Mononuclear cell (primary cell): ENCODE measurements around a stretch of chr15.

DNA sequence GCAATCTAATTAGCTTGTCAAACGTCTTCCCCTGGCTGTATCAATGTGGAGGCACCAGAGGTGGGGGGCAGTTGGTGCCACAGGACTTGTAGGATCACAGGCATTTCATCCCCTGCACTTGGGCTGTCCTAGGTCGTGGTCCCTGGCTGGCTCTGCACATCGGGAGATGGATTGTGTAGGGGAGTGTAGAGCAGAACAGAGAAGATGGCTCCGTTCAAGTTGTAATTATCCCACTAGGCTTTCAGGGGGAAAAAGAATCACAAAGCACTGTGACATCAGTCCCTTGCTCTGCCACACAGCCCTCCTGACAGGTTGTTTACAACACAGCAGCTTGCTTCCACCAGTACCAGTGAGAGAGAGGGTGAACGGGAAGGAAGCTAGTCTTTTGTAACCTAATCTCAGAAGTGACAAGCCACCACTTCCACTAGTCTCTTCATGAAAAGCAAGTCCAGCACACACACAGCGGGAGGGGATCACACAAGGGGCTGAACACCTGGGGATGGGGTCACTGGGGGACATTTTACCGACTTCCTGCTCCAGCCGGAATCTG is 86.2 kb downstream of the FAM81A start:
- RRBS, result no CpG with 5 or more reads among the region's 8 CpGs

- RRBS, result no CpG with 5 or more reads among the region's 4 CpGs
These were observed 41.2 kb upstream of the GCNT3 start for GRCh38 chr15:59570209-59570877.

DNA sequence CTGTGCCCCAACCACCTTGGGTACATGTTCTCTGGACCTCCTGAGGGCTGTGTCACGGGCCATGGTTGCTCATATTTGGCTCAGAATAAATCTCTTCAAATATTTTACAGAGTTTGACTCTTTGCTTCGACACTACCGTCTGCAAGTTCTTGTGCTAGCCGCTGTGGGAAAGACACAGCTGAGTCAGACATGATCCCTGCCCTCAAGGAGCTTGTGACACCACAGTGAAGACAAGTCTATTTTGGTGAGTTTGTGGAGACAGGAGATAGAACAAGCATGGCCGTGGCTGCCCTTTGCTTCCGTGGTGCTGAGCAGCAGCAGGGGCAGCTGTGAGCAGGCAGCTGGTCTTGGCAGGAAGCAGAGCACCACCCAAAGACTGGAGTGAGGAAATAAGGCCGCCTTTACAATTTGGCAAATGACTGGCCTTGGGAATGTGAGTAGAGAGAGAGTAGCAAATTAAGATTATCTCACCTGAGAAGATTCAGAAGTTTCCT is 1.9 kb upstream of the GCNT3 start:
- RRBS, result no CpG with 5 or more reads among the region's 7 CpGs

- RRBS, result no CpG with 5 or more reads among the region's 7 CpGs
These were observed 4.8 kb downstream of the GCNT3 start for GRCh38 chr15:59616191-59616984.

GRCh38 chr15:59689713-59690465 is 769 bp upstream of the BNIP2 start:
- RRBS, result no CpG with 5 or more reads among the region's 27 CpGs

- RRBS, result no CpG with 5 or more reads among the region's 5 CpGs
These were observed 154.4 kb upstream of the BNIP2 start for GRCh38 chr15:59843401-59843944.

GRCh38 chr15:59994186-59994556 is 9.9 kb upstream of the FOXB1 start:
- RRBS, result 11% methylated on average over 5 of the region's 16 CpGs

DNA sequence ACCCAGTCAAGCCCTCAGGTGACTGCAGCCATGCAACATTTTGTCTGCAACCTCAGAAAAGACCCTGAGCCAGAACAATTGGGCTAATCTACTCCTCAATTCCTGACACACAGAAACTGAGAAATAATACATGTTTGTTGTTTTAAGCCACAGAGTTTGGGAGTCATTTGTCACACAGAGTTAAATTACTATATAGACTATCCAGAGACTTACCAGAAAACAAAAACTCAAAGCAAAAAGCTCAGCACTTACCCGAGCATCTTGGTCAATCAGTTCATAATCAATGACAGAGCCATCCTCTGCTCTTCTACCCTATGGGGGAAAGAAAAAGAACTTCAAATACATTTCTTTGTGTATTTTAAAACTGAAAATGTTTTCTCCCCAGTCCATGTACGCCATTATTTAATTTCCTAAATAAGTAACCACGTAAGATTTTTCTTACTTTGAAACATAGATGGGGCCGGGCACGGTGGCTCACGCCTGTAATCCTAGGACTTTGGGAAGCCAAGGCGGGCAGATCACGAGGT is 43.8 kb downstream of the ANXA2 start:
- RRBS, result no CpG with 5 or more reads among the region's 8 CpGs

DNA sequence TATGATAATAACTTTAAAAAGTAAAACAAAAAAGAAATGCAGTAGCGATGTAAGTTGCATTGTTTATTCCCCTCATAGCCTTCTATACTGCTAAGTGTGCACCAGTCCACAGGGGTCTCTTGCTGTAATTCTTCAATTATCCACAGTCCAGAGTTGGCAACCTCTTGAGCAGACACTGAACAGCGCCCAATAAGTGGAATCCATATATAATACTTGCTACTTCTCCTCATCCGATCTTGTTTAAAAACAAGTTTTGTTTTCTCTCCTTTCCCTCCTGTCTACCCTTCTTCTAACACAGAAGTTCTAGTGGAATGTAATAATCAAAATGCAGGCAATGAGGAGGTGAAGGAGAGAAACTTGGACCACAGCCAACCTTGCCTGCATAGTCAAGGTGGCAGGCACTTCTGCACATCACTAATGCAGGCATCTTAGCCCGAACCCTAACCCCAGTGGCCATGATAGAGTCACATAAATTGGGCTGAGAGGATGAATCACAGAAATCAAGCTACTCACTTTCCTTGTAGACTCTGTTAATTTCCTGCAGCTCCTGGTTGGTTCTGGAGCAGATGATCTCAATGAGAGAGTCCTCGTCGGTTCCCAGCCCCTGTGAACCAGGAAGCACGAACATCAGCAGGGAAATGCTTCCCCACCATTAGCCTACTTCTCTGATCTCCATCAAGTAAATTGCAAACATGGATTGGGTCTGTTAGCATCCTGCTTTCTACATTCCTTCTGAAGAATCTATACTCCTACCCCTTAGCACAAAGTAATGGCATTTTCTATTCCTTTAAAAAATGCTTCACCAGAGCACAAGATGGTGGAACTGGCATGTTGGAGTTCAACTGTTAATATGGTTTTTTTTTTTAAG is 40.9 kb downstream of the ANXA2 start:
- RRBS, result no CpG with 5 or more reads among the region's 7 CpGs

- RRBS, result no CpG with 5 or more reads among the region's 5 CpGs
These were observed 16.5 kb upstream of the ICE2 start for GRCh38 chr15:60495453-60495775.

DNA sequence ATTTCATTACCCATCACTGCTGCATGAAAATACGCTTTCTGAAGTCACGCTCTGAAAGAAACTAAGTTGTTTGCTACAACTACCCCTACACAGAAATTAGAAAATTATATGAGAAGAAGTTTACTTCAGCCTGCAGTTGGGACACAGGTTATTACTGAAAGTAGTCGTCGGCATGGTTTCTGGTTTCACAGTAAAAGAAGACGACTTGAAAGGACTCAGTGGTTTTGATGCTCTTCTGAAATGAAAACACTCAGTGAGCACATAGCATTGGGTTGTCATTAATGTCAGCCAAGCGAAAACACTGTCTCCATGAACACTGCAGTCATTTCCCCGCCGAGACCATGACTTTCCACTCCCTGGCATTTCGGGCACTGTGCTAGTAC is 69.1 kb upstream of the ICE2 start:
- RRBS, result no CpG with 5 or more reads among the region's 9 CpGs

DNA sequence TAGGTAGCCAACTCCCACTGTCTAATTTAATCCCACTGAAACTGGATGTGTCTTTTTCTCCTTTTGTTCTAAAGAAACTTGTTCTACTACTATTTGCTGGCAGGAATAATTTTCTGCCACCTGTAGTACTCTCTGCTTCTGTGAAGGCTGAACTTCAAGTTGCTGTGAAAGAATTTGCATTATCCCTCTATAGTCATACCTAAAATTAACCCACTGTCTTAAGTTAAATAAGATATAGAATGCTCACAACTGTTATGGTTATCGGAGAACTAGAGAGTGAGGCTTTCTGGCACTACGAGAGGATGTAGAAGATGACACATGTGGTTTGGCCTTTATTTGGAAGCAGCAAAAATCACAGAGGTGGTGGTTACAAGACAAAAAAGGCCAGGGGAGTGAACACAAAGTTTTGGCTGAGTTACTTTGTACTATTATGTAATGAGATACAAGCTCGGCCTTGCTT is 78.1 kb upstream of the ICE2 start:
- RRBS, result no CpG with 5 or more reads among the region's 3 CpGs

DNA sequence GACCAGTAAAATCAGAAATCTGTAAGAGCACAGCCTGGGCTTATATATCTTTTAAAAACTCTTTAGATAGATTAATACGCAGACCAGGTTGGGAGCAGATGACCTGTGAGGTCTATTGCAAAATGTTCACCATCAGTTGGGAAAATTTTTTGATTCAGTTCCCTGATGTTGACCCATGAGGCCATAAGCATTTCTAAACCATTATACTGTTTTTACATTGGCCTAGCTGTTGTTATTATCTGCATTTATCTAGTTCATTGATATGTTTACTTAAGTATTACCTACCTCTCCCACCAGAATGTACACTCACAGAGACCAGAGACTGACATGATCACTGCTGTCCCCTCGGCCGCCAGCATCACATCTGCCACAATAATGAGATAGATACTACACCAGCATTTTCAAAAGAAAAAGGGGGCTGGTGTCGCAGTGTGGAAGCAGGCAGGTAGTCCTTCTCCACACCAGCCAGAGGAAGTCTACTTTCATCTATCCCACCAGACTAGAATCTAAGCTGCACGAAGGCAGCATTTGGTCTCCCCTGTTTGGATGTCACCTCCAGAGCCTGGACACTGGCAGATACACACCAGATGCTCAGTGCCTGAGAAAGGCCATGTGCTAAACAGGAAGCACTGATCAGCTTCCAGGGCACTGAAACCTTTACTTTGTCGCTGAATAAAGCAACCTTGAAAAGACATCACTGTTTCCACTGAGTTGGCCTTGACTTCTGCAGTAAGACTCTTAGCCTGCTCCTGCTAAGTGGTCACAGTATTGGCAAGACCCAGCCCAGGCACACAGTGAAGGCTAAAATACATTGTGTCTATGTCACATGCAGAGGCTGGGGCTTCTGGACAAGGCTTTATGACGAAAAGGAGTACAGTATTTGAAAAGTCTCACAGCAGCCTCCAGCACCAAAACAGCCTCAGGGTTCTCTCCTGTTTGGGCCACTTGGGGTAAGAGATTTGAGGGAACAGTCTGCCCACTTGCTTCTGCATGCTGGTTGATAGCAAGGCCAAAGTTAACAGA is 104.1 kb upstream of the ICE2 start:
- RRBS, result no CpG with 5 or more reads among the region's 7 CpGs

DNA sequence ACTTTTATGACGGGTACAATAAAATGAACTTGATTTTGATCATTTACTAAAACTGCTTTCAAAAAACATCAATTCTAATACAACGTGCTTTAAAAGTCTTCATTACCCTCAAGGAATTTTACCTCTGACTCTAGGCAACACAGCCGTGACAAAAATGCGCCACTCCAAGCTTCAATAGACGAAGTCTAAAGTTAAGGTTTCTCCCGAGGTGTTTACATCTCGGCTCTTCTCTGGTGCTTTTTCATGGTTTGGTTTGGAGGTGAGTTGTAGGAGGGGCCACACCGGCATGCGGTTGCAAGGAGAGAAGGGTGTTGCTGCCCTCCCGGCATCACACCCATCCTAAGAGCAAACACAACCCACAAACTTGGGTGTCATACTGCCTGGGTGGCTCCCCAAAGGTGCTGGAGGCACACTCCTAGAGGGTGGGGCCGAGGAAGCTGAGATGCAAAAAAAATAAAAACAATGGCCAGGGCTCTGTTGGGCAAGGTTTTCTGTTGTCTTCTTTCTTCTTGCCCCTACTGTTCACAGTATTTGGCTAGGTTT is 225.1 kb upstream of the ICE2 start:
- RRBS, result no CpG with 5 or more reads among the region's 11 CpGs

DNA sequence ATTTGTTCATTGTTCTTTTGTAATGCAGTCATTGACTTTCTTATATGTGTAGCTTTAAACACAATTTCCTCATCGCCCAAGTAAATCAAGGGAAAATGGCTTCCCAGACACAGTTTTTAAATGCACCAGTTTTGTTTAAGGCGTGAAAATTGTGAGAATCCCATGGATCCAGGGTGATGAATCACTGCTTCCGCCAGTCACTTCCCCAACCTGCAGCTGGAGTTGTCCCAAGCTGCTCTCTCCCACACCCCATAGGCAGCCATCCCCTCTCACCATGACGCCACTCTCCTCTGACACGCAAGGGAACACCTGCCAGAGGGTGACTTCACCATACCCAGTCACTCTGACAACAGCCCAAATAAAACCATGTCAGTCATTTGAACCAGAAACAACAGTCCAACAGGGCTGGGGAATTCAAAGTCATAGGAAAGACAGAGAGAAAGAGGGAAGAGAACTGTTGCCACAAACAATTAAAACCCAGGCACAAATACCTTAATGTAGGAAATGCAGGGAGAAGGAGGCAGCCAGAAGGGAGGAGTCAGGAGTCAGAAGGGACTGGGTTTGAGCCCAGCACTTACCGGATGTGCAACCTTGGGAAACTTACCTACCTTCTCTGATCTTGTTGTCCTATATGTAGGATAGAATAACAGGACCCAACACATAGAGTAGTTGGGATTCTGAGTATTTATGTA is 326.1 kb upstream of the ICE2 start:
- RRBS, result no CpG with 5 or more reads among the region's 6 CpGs

GRCh38 chr15:60872720-60873661 is 356.1 kb downstream of the RORA start:
- RRBS, result no CpG with 5 or more reads among the region's 5 CpGs

GRCh38 chr15:61102500-61102927 is 126.6 kb downstream of the RORA start:
- RRBS, result no CpG with 5 or more reads among the region's 3 CpGs

GRCh38 chr15:61171265-61171757 is 57.8 kb downstream of the RORA start:
- RRBS, result no CpG with 5 or more reads among the region's 2 CpGs

DNA sequence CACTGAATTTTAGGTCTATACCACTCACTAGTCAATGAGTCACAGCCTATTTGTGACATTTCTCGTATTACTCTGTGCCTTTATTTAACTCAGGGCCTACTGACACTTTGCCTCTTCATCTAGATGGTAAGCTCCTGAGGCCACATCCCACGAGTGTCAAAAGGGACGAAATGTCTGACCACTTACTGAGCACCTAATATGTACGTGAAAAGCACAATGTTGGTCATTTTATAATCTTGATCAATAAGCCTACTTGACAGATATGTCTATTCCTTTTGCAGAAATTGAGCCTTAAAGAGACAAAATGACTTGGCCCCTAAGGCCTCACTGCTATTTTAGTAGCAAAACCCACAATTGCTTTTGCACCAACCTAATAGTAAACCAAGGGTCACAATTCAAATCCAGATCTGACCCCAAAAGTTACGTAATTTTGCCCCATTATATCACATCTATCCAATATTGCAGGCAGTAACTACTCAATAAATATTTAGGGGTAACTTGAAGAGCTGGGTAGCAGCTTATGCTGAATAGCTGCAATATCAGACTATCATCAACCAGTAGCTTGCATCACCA is 33.3 kb downstream of the RORA start:
- RRBS, result no CpG with 5 or more reads among the region's 5 CpGs

DNA sequence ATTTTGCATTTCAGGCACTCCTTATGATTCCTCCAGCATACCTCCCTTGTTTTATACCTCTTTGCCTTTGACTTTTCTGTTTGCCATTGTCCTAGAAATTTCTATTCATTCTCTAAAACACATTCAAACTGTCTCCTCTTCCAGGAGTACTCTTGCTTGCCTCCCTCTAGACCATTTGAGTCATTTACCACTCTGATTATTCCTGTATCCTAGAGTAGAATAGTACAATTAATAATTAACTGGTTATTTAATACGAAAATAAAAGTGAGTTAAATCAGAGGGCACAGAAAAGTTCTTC is 290.1 kb upstream of the RORA start:
- RRBS, result no CpG with 5 or more reads among the region's 1 CpG